SK-MEL-5 (cell line): ENCODE results near the gene C2CD5.

GRCh38 chr12:19130442-19131537 is 1.3 kb downstream of the PLEKHA5 start:
RAMPAGE:
- cytosol, long total RNA: no peak
- long total RNA: no peak
- nucleus, long total RNA: no peak

DNA sequence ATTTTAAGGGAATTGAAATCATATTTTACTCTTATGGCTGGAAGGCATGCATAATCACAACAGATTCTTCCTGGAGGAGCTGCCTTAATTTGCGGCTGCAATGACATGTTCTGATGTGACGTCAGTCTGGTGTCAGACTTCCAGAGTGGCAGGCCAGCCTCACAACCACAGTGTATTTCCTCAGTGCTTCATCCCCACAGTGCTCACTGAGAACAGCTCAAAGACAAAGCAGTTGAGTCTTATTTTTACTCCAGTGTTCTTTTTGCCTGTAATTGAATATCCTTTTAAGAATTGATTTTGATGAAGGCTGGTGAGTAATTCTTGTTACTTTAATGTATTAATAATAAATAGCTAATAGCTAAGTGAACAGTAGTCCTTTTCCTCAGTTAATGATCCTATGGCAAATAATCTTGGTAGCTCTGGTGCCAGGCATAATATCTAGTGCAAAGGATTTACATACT is 107.2 kb downstream of the PLEKHA5 start:
RAMPAGE:
- cytosol, long total RNA: start-site peak on the plus strand centred at position 185 of the sequence, 53 bp wide, 929 and 1,059 reads in 2 replicates
- long total RNA: start-site peak on the plus strand centred at position 206 of the sequence, 95 bp wide, 1,288 and 1,621 reads in 2 replicates
- nucleus, long total RNA: start-site peak on the plus strand centred at position 196 of the sequence, 115 bp wide, 7,240 and 1,679 reads in 2 replicates

DNA sequence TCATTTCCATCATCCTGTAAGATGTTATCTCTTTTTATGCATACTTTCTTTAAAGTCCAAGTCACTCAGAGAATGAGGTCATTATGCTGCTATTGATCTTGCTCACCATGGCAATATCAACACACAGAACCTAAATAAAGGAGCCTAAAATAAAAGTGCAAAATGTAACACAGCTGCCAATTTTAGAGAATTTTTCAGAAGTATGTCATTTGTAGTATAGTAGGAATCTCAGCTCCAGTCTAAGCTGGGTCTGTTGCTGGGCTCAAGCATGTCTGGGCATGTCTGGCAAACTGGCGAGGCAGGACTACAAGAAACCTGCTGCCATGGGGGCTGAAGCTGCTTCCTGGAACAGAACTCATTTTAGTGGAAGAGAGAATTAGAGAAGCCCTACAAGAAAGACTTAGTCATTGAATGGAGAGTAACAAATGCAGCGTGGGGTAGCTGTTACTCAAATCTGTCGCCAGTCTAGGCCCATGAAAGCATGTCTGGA is 7.5 kb upstream of the AEBP2 start:
RAMPAGE:
- cytosol, long total RNA: no peak
- long total RNA: no peak
- nucleus, long total RNA: no peak

RAMPAGE:
- cytosol, long total RNA: no peak
- long total RNA: no peak
- nucleus, long total RNA: no peak
Observed at GRCh38 chr12:20272734-20273191, 95.6 kb upstream of the PDE3A start.

GRCh38 chr12:20577737-20578470 is 117.2 kb upstream of the SLCO1C1 start:
RAMPAGE:
- cytosol, long total RNA: no peak
- long total RNA: no peak
- nucleus, long total RNA: no peak

DNA sequence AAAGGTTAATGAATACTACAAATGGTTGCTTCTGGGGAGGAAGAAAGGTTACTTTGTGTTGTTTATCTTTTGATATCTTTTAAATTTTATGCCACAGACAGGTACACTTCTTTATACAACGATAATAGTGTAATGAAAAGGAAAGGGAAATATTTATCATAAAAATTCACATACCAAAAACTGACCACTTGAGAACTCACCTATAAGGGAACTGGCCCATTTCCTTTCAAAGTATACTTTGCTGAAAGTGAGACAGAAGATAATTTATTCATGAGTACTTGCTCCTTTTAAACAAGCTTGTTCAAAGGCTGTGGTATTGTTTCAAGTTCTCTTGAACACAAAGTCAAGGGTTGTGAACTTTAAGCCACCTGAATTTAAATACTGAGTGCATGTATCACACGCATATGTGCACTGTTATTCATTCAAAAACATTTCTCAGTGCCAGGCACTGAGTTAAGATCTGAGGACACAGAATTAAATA is 19.0 kb upstream of the LDHB start:
RAMPAGE:
- cytosol, long total RNA: no peak
- long total RNA: no peak
- nucleus, long total RNA: no peak

GRCh38 chr12:21771774-21772390 is 2.6 kb downstream of the KCNJ8 start:
RAMPAGE:
- cytosol, long total RNA: no peak
- long total RNA: no peak
- nucleus, long total RNA: no peak

DNA sequence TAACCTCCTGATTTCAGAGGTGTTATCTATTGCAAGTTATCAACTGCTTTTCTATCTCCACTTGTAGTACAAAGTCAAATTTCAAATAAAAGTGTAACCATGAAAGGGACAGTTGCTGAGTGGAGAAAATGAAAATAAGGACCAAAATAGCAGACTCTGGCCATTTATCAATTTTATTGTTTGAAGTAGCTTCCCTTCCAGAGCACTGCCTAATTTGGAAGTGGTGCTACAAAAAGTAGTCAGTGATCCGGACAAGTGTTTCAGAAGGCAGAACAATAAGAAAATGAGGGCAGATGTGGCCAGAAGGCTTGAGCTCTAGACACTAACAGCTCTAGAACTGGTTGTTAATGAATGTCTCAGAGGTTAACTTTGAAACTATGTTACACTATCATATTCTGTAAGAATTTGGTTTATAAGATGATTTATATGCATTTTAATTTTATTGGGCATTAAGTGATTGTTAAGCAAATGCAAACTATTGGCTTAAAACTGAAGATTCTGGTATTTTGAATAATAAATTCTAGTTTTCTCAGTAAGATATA is 48.9 kb downstream of the ABCC9 start:
RAMPAGE:
- cytosol, long total RNA: no peak
- long total RNA: no peak
- nucleus, long total RNA: no peak

DNA sequence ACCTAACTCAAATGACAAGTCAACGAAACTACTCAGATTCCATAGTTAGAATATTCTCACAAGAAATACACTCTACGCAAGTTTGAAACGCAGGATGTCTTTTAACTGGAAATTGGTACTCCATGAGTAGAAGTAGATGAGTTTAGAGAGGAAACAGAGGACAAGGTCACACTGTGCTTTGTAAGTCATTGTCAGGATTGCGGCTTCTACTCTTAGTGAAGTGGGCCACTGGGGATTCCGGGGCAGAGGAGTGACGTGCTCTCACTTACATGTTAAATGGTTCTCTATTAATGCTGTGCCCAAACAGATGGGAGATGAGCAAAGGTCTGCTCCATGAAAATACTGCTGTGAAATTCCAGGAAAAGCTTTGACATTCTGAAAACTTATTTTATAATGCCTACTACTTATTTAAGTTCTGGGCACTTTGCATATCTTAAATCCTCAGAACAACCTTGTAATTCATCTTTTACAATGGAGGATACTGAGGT is 3.9 kb downstream of the ABCC9 start:
RAMPAGE:
- cytosol, long total RNA: no peak
- long total RNA: no peak
- nucleus, long total RNA: no peak

GRCh38 chr12:21992654-21993359 is 51.6 kb upstream of the ABCC9 start:
RAMPAGE:
- cytosol, long total RNA: no peak
- long total RNA: no peak
- nucleus, long total RNA: no peak

RAMPAGE:
- cytosol, long total RNA: no peak
- long total RNA: no peak
- nucleus, long total RNA: start-site peak on the minus strand at chr12:22544478-22544595, 63 and 56 reads in 2 replicates
Observed at GRCh38 chr12:22544094-22544975, at the start of gene C2CD5. Gene C2CD5 (minus strand): TSS chr12:22544542.

DNA sequence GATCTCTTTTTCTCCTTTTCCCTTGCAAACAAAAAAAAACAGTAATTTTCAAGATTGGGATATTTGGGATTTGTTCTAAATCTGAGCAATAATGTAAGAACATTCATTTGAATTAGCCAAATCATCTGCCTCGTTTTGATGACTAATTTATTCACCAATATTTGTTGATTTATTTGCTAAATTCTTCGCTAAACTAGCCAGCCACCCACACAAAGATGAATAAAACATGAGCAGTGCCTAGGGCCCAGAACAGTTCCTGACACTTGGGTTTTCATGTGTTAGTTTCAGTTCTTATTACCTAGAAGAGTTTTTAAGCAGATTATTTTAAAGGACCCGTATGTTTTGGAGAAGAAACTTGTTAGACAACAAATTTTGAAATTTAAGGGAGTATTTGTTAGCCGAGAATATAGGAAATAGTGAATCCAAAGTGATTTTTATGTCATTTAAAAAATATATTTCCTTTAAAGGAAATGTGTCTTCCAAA is 1.5 kb downstream of the ETNK1 start:
RAMPAGE:
- cytosol, long total RNA: no peak
- long total RNA: no peak
- nucleus, long total RNA: no peak

RAMPAGE:
- cytosol, long total RNA: no peak
- long total RNA: no peak
- nucleus, long total RNA: no peak
Observed at GRCh38 chr12:24100016-24100744, 150.7 kb upstream of the SOX5 start.

DNA sequence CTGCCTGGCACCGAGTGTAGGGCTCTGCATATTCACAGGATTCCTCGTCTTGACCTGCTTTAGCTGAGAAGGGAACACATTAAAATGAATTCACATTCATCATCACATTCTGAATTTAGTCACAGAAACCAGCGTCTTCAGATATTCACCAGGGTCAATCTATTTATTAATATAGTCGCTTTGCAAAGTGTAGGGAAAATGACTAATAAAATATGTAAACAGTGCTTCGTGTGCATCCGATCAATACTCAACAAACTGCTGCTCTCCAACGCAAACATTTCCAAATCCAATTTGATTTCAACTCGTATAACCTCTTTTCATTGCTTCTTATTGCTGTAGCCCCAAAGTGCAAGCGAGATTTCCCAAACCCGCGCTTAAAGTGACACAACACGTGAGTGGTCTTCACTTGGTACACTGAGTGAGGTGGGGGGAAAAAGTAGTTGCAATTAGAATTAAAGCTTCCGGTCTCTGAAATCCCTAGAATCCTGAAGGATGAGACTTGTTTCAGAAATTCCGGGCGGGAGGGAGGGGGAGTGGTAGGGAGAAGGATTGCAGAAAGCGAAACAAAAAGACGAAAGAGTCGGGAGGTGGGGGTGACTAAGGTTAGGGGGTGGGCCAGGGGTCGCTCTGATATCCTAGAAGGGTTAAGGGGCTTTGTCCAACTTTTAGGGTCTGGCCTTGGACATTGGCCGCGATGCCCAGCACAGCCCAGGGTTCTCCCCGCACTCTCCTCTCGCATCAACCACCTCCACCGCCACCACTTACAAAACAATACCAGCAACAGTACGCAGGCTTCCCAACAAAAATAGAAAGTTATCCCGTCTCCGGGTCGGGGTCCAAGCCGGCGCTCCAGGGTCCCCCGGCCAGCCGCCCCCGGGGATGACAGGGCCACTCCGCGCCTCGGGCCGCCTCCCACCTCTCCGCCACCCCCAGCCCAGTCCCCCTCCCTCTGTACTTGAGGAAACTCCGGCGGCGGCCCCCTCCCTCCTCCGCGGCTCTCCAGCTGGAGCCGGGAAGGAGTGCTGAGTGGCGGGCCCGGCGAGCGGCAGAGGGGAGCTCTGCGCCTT is 387.4 kb downstream of the BCAT1 start:
RAMPAGE:
- cytosol, long total RNA: no peak
- long total RNA: no peak
- nucleus, long total RNA: no peak

DNA sequence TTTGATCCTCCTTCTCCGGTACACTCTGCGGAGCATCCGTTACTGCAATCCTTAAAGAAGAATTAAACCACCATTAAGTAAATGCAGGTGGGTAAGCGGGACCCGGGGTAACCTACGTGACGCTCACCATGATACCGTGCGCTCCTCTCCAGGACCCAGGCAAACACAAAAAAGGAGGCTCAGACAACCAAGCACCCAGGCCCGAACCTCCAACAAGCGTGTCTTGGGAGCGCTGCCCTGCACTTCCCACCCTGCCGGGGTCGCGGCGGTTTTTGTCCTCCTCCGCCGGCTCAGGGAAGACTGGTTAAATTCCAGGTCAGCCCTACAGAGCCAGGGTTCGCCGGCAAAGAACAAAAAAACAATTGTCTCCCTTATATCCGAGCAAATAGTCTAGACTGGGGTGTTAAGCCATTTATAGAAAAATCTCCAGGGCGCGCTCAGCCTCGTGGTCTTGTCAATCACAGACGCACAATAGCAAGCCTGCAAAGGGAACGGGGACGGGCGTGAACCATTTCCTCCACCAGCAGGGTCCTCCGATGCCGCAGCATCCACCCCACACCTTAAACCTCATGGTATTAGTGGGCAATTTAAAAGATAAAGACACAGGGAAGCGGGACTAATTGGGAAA is 47.0 kb downstream of the BCAT1 start:
RAMPAGE:
- cytosol, long total RNA: no peak
- long total RNA: no peak
- nucleus, long total RNA: no peak

DNA sequence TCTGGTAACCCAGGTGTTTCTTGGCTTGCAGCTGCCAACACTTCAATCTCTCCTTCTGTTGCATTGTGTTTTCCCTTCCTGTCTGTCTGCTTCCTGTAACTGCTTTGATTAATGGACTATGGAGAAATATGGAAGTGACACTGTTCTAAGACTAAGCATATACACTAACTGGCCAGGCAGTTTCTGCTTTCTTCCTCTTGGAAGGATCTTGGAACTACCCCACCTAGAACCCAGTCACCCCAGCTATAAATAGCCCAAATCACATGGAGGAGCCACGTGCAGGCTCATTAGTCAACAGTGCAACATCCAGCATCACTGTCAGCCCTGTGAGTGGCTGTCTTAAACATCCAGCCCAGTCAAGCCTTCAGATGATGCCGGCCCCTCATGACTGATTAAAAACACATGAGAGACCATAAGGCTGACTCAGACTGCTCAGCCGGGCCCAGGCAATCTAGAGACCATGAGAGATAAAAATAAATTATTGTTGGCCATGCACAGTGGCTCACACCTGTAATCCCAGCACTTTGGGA is 39.2 kb downstream of the BCAT1 start:
RAMPAGE:
- cytosol, long total RNA: no peak
- long total RNA: no peak
- nucleus, long total RNA: no peak

RAMPAGE:
- cytosol, long total RNA: no peak
- long total RNA: no peak
- nucleus, long total RNA: no peak
Observed at GRCh38 chr12:24933709-24934094, 15.2 kb downstream of the BCAT1 start.

DNA sequence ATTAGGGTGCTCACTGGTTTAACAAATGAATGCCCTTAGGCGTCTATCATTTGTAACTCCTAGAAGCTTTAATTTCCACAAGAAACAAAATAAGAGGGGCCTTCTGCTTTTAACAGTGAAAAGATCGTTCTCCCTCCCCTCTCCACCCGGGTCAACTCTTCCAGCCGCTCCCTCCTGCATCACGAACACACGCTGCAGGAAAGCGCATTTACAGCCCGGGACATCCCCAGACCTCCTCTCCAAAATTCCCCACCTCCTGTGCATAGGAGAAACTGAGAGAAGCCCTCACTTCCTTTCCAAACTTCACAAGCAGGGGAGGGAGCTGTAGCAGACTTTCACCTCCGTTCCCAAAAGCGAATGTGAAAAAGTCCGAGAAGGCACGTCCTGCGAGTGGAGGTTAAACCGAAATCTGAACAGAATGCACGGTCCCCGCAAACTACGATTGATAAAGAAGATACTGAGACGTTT is 535 bp downstream of the BCAT1 start:
RAMPAGE:
- cytosol, long total RNA: no peak
- long total RNA: no peak
- nucleus, long total RNA: no peak

GRCh38 chr12:25051455-25052160 is 898 bp upstream of the IRAG2 start:
RAMPAGE:
- cytosol, long total RNA: no peak
- long total RNA: no peak
- nucleus, long total RNA: no peak

DNA sequence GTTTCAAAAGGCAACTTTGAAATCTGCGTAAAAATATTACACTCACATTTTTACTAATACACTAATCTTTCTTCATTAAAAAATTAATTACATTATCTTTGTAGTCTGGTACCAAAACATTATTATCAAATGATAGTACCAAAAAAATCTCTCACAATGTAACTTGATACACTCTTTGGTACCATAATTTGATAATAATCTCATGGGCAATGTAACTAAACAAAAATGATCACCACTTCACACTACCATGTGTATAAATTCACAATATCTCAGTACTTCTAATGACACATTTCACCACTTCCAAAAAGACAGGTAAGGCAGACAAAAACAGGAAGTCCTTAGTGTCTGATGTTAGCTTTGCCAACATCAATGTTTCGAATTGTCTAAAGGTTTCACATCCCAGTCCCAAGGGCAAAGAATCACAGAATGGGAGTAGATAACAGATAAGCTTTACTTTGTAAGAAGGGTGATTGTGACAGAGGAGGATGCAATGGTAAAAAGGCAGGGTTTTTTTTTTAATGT is 8.6 kb downstream of the DNAI7 start:
RAMPAGE:
- cytosol, long total RNA: no peak
- long total RNA: no peak
- nucleus, long total RNA: no peak